Omental fat pad (tissue), 4 donors: Measurements from ENCODE around the genes SMPDL3B and EYA3.

DNA sequence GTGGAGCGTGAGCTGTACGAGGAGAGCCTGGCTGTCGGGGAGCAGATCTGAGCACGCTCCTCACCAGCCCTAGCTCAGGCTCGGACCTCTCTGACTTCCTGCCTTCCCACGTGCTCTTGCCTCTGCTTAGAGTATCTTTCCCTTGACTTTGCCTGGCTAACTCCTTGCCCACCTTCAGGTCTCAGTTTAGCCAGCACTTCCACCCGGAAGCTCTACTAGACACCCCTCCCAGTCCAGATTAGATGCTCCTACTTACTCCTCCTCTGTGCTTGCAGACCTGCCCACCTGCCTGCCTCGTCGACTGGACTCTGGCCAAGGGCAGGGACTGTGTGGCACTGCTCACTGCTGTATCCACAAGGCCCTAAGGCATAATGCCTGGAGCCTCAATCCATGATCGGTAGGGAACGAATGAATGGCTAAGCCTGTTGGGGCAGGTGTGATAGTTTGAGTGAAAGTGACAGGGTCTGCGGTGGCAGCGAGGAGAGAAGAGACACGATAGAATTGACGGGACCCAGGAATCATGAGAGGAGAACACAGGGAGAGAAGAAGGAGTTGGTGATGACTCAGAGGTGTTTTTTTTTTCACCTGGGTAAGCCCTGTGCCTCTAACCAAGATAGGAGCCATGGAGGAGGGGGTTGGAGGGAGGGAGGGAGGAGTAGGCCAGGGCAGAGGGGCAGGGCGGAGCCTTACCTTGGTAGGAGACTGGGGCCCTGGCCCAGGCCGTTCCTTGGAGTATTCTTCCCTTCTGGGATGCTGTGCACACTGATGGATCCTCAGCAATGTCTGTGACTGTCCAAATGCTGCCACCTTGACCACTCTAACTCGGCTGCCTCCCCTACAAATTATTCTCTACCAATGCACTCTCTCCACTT is 28.3 kb upstream of the WASF2 start:
- PRO-cap = no peak
- RAMPAGE, long total RNA, 4 experiments = no peak in any of the 4 experiments

- PRO-cap = no peak
- RAMPAGE, long total RNA, 4 experiments = no peak in any of the 4 experiments
Observed at GRCh38 chr1:27525231-27525910, 35.4 kb upstream of the WASF2 start.

DNA sequence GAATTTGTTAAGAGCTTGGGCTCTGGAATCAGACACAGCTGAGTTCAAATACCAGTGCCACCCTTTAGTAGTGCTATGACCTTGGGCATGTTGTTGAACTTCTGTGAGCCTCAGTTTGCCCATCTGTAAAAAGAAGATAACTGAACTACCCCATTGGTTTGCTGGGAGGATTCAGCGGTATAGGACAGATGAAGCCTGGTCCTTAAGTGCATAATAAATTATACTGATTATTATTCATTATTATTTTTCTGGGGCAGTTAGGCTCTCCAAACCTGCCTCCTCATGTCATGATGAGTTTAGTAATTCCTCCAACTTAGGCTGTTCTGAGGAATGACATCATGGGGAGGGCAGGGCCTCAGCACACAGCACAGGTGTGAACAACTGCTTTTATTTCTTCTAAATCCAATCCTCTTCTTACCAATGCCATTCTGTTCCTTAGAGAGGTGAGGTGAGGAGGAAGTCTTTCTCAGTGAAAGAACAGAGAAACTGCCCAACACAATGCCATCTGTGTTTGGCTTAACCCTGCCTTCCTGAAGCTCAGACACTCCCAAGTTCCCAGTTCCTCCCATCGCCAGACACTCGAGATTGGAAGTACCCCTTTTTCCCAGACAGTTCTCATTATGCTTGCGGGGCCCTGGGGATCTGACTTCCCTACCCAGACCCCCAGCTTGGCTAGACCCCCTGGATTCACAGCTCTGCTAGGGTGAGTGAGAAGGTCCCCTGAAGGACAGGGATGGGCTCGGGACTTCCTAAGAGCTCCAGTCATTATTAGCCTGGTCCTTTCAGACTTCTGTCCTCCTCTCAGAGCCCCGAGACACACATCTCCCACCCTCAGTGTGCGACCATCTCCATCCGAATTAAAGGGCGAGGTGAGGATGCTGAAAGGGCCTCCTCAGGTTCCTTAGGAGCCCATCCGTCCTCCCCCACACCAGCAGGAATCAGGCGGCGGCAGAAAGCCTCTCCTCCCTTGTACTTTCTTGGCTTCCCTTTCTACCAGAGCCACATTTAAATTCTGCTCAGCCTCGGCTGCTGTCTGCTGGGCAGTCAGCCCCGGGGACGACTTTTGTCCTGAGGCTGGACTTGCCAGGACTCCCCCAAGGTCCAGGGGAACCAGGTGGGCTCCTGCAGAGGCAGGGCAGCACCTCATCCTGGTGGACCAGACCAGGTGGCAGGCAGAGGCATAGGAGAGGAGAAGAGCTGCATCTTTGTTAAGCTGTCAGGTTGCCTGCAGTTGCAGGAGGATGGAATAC is 45.6 kb upstream of the WASF2 start:
- PRO-cap = no peak
- RAMPAGE, long total RNA, 4 experiments = no peak in any of the 4 experiments

GRCh38 chr1:27572167-27573332 is 31.4 kb downstream of the AHDC1 start:
- PRO-cap = no peak
- RAMPAGE, long total RNA, 4 experiments = no peak in any of the 4 experiments

GRCh38 chr1:27609162-27610118 is 5.5 kb upstream of the AHDC1 start:
- PRO-cap = no peak
- RAMPAGE, long total RNA, 4 experiments = no peak in any of the 4 experiments

DNA sequence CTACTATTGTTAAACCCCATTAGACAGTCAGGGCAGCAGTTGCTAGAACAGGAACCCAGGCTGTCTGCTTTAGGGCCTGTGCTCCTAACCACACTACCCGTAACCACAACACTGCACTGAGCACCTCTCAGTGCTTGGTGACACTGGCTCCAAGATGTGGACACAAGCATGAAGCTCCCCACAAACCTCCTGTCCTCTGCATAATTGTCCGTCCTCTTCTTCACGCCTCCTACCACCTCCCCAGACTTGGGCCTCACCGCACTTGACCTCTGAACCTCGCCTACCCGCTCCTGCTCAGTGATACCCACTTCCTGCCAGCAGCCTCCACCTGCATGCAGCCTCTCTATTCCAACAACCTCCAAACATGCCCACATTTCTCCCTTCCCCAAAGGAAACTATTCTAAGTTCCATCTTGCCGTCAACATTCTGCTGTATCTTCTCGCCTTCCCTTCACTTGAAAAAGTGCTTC is 14.5 kb upstream of the AHDC1 start:
- PRO-cap = no peak
- RAMPAGE, long total RNA, 4 experiments = no peak in any of the 4 experiments

GRCh38 chr1:27630953-27632169 is 3.6 kb downstream of the FGR start:
- PRO-cap = no peak
- RAMPAGE, long total RNA, 4 experiments = no peak in any of the 4 experiments

DNA sequence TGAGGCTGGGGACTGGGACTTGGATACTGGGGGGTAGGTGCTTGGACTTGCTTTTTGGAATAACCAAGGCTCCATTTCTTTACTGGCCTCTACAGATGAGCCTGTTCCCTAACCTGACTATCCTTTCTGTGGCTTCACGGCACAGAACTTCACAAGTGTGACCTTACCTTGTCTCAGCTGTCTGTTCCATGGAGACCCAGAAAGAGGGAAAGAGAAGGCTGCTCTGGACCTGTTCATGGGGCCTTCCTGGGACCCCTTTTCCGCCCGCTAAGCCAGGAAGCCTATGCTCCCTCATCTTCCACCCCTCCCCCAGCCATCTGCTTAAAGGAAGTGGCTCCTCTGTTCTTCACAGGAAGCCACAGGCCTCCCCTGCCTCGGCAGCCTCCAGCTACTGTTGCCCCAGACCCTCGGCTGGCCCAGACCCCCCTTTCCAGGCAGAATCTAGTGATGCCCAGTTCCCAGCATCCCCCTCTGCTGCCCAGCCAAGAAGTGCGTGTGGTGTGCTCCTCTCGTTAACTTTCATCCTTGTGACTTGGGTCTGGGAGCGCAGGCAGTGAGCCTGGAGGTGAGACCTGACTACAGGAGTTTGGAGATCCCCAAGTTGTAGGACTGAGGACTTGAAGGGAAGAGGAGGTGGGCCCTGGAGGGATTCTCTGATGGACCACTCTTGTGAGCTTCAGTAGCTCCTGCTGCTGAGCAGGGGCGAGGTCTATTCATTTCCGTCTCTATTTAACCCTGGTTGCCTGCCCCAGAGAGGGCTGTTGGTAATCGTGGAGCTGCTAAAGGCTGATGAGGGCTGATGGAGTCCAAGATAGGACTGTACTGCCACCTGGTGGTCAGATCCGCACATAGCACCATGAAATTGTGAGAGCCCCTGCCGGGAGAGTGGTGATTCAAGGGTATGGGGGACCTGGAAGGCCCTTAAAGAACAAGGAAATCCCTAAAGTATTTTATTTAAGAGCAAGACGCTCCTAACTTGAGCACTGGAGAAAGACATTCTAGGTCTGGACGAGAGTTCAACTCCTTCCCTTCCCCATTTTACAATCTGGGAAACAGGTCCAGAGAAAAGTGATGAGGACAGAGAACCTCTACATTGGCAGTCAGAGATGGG is 9.1 kb downstream of the IFI6 start:
- PRO-cap = no peak
- RAMPAGE, long total RNA, 4 experiments = no peak in any of the 4 experiments

GRCh38 chr1:27666032-27666680 is 5.8 kb downstream of the IFI6 start:
- PRO-cap = no peak
- RAMPAGE, long total RNA, 4 experiments = no peak in any of the 4 experiments

DNA sequence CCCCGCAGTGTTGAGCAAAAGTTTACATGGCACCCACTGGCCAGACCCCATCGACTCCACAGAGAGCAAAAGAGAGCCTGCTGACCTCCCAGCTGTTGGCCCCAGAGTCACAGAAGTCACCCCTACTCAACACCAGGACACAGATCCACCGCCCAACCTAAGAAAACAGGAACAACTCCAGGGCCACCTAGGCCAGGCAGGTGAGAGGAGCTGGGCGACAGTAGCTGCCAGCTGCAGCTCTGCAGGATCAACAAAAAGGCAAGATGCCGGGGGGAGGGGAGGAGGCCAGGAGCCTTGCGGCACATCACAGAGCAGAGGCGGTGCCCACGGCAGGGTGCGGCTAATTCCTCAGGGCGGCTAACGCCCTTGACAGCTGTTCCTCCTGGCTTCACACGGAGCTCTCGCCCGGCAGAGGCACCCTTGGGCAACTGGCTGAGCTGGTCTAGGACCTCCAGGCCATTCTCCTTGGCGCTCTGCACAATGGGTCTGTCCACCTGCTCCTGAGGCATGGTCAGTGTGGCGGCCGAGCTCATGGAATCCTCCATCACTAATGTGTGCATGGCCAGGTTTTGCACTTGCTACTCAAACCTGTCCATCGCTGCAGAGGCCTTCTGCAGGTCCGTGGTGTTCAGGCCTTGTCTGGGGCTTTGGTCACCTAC is 14.6 kb upstream of the IFI6 start:
- PRO-cap = no peak
- RAMPAGE, long total RNA, 4 experiments = no peak in any of the 4 experiments

- PRO-cap = no peak
- RAMPAGE, long total RNA, 4 experiments = no peak in any of the 4 experiments
Observed at GRCh38 chr1:27724728-27725422, 886 bp upstream of the FAM76A start.

DNA sequence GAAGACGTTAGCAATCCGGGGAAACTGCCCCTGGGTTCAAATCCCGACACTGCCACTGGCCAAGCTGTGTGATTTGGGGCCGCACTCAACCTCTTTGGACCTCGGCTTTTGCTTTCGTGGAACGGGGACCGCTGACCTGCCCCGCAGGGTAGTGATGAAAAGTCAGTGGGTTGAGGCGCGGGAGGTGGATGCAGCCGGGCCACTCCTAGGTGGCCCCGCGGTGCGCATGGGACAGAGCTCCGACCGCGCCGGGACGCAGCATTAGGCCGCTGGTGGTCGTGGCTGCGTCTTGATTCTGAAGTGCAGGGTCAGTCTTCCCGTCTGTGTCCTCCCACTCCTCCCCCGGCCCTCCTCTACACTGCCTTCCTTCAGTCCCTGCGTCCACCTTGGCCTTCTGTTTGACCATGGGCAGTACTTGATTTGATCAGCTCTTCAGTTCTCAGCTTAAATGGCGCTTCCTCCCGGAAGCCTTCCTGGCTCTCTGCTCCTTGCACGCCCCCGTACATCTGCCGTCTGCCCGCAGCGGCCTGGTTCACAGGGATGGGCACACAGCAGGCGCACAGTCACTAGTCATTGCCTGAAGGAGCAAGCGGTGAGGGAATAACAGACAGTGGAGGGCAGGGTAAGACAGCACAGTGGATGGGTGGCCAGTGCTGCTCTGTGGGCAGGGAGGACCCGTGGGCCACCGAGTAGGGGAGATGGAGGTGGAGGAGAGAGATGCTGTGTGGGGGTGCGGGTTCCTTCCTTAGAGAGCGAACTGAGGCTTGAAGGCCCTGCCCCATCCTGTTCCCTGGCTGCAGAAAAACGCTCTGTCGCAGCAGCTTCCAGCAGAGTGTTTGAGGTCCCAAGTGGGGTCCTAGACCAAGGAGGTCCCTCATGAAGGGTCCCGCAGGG is 632 bp downstream of the THEMIS2 start:
- PRO-cap = no peak
- RAMPAGE, long total RNA, 4 experiments = no peak in any of the 4 experiments

GRCh38 chr1:27934705-27935811 is at the start of gene SMPDL3B:
TSS of gene SMPDL3B (plus strand) at chr1:27935000.
- PRO-cap = no peak
- RAMPAGE, long total RNA, 4 experiments = no peak in any of the 4 experiments

DNA sequence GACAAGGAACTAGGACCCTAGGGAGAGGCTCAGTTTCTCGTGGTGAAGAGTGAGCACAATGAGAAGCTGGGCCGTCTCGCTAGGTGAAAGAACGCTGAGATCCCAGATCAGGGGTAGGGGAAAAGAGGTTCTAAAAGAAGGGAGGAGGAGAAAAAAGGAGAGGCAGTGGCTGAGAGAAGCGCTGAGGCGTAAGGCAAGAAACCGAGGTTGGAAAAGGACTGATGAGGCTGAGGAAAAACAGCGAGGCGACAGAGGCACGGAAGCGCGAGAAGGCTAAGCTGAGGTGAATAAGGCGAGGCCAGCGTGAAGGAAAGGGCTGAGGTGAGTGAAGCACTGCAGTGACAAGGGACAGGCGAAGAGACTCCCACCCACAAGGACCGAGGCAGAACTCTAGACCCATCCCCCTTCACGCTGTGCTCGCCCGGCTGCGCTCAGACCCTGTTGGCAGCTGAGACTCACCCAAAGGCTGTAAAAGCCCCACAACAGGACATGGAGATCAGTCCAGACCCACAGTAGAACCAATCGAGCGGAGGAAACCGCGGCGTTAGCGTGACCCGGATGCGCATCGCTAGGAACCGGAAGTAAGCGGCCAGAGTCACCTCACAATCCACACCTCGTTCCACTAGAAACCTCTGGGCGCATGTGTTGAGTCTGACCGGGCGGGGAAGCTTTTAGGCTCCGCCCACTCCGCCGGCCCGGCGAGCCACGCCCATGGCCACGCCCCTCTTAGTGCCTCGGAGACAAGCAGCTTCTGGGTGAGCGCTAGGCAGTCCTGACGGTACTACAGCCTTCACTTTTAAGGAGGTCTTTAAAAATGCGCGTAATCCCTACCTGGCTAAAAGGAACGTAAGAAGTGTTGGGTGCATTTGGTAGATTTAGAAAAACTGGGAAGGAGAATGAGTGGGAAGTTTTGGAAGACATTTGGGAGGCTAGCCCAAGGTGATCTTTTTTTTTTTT is at the start of gene EYA3:
Gene EYA3, minus strand, starts transcription at position 546 of the 957 bp plus-strand sequence.
- PRO-cap = no peak
- RAMPAGE, long total RNA, 4 experiments = start-site peak on the minus strand in 4 of 4 experiments, centred at positions 518 to 531 of the sequence, 24 to 351 reads per replicate

DNA sequence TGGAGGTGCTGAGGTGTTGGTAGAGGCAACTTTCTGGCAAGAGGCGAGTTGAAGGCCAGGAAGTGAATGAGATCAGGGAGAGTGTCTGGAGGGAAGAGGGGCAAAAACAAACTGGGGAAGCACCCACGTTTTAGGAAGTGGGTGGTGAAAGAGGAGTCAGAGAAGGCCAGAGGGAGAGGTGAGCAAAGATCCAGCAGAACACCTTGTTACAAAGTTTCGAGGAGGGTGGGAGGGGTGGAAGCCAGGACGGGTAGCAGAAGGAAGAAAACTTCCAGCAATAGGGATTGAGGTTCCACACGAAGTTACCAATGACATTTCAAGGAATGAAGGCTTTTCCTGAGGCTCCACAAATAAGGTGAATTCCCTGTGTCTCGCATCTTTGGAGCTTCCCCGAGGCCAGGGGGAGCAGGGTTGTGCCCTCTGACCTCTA is 666 bp upstream of the SESN2 start:
- PRO-cap = no peak
- RAMPAGE, long total RNA, 4 experiments = no peak in any of the 4 experiments

DNA sequence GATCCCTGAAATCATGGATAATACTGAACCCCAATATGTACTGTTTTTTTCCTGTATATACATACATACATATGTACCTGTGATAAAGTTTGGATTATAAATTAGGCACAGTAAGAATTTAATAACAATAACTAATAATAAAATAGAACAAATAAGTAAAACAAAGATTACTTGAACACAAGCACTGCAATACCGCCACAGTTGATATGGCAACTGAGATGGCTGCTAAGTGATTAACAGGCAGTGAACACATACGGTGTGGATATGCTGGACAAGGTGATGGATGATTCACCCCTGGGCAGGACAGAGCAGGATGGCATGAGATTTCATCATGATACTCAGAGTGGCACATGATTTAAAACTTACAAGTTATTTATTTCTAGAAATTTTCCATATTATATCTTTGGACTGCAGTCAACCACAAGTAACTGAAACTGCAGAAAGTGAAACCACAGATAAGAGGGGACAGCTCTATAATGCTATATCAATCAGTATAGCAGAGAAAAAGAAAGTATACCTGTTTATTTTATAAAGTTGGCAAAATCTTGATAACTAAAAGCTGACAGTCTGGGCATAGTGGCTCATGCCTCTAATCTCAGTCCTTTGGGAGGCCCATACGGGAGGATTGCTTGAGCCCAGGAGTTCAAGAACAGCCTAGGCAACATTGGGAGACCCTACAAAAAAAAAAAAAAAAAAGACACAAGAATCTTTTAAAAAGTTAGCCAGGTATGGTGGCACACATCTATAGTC is 47.9 kb downstream of the PHACTR4 start:
- PRO-cap = no peak
- RAMPAGE, long total RNA, 4 experiments = no peak in any of the 4 experiments

GRCh38 chr1:28447689-28447968 is 58.2 kb upstream of the RCC1 start:
- PRO-cap = no peak
- RAMPAGE, long total RNA, 4 experiments = no peak in any of the 4 experiments

- PRO-cap = no peak
- RAMPAGE, long total RNA, 4 experiments = no peak in any of the 4 experiments
Observed at GRCh38 chr1:28744041-28744398, 7.3 kb downstream of the YTHDF2 start.

DNA sequence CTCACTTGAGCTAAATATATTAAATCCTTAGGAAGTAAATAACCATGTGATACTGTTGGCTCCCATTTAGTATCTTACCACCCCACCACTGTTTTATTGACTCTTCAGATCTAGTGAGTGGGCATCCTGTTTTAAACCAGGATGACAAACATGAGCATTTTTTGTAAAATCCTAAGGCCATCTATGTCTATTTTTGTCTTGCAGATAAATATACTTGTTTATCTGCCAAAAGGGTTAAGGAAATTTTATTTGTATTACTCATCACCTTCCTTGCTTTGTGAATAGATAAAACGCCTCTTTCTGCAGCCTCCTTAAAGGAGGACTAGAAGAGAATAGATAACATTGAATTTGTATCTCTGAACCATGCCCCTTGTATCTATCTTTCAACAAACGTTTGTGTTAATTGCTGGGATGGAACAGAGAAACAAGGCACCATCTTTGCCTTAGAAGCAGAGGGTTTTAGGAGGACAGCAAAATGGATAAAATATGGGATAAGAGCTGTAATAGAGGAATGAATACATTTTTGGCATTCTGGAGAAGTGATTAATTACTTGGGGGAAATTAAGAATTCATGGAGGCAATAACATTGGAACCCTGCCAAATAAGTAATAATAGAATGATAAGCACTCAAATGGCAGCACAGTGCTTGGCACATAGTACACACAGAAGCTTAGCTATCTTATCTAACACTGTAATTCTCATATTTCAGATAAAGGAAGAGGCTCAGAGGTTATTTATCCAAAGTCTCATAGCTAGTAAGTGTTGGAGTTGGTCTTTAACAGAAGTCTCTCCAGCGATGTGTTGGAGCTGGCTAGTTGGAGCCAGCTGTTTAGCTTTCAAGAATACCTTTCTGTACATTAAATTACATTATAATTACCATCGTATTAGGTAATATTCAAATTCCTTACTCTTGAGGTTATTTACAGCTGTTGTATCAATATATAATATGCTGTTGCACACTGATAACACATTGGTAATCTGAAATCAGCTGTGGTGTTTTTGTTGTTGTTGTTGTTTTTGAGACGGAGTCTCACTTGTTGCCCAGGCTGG is 14.9 kb downstream of the YTHDF2 start:
- PRO-cap = no peak
- RAMPAGE, long total RNA, 4 experiments = no peak in any of the 4 experiments

- PRO-cap = no peak
- RAMPAGE, long total RNA, 4 experiments = no peak in any of the 4 experiments
Observed at GRCh38 chr1:28973876-28974367, 59.6 kb downstream of the EPB41 start.